Measurements from ENCODE around the gene PTH1R.

DNA sequence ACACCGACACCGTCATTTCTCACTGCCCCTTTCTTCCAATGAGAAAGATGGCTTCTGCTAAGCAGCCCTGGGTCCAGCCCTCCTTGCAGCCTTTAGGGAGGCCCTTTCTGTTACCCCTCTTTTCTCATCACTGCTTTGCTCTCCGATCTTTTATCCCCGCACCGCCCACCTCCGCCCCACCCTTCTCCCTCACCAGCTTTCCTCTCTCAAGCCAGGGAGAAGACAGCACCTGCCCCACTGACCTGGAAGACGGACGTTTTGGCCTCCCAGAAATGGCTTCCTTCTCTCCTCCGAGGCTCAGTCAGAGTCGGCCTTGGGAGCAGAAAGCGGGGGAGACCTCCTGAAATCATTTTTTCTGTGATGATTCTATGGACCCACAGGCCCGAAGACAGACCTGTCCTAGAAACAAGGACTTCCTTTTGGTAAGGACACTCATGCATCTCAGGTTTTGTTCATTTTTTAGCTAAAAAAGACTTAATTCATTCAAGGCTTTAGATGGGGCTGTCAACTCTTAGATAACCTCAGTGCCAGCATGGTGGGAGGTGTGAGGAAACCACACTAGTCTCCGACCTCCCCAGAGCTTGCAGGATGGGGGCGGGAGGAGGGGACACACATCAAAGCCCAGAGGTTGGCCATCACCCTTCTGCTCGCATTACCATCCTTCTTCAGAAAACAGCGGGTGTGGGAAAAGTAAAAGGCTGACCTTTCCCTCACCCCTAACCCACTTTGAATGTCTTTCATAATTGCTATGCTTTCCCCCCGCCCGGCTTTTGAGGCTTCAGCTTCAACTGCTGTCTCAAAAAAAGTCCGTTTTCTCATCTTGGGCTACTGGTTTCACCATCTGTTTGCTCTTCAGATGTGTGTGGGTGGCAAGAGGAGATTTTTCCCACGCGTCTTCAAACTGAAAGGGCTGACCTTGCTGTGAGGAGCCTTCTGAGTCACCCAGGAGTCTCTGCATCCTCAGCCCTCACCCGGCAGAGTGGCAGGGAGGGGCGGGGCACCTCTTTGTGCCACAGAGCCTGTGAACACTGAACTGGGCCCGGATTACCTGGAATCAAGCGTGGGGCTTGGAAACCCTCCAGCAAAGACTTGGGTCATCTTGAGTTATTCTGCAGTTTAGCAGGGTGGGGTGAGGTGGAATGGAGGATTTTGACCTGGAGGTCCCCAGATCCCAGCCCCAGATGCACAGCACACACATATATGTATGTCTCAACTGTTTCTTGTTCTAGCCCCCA, 27.7 kb upstream of the CXCR6 start:
- PRO-cap, 2 experiments = no peak in any of the 2 experiments

GRCh38 chr3:46090053-46090735, 62.9 kb upstream of the XCR1 start:
- PRO-cap, 2 experiments = no peak in any of the 2 experiments

GRCh38 chr3:46222510-46222963, 14.4 kb upstream of the CCR1 start:
- PRO-cap, 2 experiments = no peak in any of the 2 experiments

DNA sequence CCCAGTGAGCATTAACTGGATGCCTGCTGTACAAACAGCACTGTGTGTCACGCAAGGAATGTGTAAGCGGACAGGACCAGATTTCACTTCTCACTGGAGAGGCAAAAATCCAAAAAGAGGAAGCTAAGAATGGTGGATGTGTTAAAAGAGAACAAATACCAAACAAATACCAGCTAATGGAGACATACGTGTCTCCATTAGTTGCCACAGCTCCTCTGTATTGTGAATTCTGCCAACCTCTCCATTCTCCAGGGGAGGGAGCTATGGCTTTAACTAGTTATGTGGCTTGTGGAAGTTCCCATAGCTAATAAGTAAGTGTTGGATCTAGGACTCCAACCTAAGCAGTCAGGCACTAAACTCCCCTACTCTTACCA, 2.6 kb downstream of the LTF start:
- PRO-cap, 2 experiments = no peak in any of the 2 experiments

DNA sequence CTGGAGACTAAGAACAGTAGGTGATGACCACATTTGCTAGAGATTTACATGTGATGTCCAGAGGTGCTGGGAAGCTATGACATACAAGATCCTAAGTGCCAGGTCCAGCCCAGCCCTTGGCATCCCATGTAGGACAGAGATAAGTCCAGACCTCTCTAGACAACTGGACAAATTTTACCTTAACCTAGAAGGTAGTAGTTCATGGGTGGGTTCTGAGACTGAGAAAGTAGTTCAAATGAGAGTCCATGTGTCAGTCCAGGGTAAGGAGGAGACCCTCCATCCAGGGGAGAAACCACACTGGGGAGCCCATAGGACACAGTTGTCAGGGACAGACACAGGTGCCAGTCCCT, 6.2 kb downstream of the LRRC2 start:
- PRO-cap, 2 experiments = no peak in any of the 2 experiments

- PRO-cap, 2 experiments = no peak in any of the 2 experiments
These were observed 8.7 kb downstream of the TDGF1 start for GRCh38 chr3:46585958-46586980.

- PRO-cap, 2 experiments = no peak in any of the 2 experiments
These were observed 990 bp upstream of the MYL3 start for GRCh38 chr3:46864273-46864594.

DNA sequence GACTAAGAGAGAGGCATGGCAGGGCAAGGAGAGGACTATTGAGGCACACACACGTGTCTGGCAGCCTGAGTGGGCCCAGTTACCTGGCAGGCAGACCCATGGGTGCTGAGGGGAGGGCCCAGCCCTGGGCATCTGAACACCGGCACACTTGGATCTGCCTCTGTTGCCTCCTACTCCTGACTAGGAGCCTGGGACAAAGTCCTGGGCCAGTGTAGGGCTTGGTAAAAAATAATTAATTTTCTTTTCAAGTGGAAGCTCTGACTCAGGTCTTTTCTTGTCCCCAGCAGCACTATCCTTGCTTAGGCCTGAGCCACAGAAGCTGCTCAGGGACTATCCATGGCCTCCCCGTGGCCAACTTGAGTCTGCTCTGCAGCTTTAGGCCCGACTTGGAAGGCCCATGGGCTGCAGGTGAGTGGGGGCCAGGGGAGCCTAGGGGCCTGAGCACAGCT, at the start of gene PTH1R:
TSS of gene PTH1R (plus strand) at position 286 of the 449 bp plus-strand sequence.
- PRO-cap, 2 experiments = no peak in any of the 2 experiments

DNA sequence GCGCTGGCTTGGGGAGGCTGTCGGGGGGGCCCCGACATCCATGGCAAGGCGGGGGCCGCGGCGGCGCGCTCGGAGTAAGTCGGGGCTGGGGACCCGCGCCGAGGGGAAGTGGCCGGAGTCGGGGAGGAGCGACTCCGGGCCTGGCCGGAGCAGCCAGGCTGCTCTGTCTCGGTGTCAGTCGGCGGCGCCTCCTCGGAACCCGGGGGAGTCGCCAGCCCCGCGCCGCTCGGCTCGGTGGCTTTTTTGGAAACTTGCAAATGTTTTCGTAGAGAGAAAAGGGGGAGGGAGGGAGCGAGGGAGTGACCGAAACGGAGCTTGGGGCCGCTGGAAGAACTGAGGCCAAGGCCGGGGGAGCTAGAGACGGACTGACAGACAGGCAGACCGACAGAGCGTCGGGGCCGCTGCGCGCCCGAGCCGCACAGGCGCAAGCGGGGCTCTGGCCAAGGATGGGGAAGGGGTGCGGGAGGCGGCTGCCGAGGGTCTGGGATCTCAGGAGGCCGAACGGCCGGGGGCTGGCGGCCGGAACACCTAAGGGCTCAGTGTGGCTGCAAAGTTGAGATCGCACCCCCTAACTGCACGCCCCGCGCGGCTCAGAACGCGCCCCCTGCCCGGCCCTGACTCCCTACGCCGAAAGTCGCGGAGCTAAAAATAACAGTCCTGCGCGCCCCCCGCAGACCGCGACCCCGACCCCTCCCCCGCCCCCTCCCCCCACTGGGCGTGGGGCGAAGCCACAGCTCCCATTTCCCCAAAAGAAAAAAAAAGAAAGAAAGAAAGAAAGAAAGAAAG, 5.1 kb downstream of the PTH1R start:
- PRO-cap, 2 experiments = no peak in any of the 2 experiments

GRCh38 chr3:46891927-46892855, 14.7 kb downstream of the PTH1R start:
- PRO-cap, 2 experiments = no peak in any of the 2 experiments

- PRO-cap, 2 experiments = no peak in any of the 2 experiments
These were observed 15.5 kb downstream of the PTH1R start for GRCh38 chr3:46892998-46893428.

DNA sequence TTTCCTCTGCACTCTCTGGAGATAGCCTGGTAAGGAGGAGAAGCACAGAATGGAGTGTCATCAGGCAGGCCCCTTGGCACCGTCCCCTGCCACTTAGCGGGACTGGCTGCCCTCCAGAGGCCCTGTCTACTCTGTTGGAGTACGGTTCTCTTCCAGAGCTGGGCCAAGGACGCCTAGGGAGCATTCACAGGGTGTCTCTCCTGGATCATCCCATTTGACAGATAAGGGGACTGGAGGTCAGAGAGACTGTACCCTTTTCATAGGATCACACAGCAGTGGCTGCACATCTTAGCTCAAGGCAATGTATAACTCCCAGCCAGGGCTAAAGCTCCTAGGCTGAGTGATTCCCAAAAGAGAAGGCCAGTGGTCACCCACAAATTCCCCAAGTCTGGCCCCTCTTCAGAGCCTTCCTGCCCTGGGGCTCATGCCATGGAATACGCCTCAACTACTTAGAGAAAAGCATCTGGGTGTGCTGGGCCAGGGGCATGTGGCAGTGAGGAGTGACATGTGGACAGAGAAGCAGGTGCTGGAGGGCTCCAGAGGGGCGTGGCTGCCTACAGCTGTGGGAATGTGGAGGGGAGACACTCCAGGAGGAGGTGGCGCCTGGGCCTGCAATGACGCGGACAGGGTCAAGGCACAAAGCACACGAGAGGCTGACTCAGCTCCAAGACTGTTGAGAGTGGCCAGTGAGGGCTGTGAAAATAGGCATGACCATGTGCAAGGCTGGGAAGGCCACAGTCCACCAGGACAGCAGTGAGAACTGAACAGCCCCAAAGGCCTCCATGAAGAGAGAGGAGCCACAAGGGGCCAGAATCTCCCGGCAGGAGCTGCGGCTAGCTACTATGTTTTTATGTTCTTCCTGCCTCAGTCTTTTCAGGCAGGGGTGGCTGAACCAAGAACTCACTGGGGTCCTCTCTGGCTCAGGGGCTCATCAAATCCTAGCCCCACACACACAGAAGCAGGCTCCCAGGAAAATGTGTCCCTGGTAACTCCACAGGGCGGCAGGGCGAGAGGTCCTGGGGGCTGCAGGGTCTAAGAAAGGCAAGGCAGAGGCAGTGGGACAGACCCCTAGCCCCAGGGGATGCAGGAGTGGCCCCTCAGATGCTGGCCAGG, 48.5 kb downstream of the PTH1R start:
- PRO-cap, 2 experiments = no peak in any of the 2 experiments

DNA sequence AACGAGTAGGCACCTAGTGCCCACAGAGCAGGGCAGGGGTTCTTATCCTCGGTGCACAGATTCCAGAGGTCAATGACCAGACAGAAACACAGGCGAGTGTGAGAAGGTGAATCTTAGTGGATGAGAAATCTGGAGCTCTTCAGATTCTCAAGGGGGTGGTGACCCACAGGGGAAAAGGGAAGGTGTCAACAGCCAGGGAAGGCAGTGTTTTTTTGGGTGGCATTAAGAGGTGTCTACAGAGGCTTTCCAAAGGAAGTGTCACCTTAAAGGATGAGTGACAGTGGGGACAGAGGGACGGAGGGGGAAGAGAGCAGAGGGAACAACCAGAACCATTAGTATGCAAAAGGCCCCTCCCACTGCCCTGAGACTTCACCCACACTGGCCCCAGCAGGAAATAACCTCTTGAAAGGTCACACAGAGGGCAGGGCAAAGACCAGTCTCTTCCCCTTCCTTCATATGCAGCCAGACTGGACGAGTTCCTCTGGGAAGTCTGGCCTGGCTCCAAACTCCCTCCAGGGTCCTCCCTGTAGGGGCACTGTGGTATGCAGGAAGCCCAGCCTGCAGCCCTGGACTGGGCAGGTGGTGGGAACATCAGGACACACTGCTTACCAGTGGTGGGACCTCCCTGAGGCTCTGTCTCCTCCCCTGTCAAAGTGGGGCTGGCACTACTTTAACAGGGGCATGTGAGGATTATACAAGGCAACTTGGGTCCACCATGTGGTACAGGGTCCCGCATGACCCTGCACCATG, 27.4 kb downstream of the CCDC12 start:
- PRO-cap, 2 experiments = no peak in any of the 2 experiments

- PRO-cap, 2 experiments = no peak in any of the 2 experiments
These were observed 9.7 kb downstream of the NBEAL2 start for GRCh38 chr3:46988705-46989940.

DNA sequence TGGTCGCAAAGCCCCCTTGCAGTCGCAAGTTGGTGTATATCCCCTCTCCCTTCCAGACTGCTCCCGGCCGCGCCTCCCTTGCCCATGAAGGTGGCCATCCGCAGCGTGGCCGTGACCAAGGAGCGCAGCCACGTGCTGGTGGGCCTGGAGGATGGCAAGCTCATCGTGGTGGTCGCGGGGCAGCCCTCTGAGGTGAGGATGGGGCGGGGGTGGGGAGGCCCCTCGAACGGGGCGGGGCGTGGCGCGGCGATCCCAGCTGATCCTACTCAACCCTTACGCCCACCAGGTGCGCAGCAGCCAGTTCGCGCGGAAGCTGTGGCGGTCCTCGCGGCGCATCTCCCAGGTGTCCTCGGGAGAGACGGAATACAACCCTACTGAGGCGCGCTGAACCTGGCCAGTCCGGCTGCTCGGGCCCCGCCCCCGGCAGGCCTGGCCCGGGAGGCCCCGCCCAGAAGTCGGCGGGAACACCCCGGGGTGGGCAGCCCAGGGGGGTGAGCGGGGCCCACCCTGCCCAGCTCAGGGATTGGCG, 29.5 kb downstream of the NBEAL2 start:
- PRO-cap, 2 experiments = no peak in any of the 2 experiments

DNA sequence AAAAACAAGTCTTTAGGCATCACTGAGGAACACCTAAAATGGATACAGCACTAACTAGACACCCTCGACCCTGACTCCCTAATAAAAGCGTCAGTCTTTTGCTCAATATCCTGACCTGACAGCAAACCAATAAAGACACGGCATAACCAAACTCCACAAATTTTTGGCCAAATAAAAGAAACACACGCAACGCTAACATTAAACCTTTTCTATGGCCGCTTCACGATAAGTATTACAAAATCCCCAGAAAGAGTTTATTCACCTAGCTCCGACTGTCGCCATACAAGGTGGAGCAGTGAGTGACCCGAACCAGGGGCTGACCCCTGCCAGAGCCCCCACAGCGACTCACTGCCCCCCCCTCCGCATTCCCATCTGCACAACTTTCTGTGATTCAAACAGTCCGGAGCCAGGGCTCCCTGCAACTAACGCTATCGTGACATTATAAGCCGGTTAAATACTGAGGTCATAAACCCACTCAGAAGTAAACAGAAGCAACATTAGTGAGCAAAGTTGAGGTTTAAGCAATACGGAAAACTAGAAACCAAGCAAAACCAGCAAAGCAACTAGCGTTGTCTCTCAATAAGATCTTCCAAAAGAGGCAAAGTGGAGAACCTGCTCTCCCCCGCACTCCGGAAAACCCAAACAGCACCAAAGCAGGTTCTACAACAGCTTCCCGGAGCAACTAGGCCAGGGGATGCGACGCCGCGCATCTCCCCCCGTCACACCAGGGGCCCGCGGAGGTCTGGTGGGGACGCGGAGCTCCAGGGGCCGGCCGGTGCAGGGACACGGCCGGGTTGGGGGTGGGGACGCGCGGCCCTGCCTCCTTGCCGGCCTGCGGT, 711 bp downstream of the SCAP start:
- PRO-cap, 2 experiments = peak in 1 of 2 experiments; most common plus-strand start position 398 of the sequence (in 1); most common minus-strand start position 427 of the sequence (in 1)

GRCh38 chr3:47582475-47583087, 3.9 kb upstream of the CSPG5 start:
- PRO-cap, 2 experiments = no peak in any of the 2 experiments

DNA sequence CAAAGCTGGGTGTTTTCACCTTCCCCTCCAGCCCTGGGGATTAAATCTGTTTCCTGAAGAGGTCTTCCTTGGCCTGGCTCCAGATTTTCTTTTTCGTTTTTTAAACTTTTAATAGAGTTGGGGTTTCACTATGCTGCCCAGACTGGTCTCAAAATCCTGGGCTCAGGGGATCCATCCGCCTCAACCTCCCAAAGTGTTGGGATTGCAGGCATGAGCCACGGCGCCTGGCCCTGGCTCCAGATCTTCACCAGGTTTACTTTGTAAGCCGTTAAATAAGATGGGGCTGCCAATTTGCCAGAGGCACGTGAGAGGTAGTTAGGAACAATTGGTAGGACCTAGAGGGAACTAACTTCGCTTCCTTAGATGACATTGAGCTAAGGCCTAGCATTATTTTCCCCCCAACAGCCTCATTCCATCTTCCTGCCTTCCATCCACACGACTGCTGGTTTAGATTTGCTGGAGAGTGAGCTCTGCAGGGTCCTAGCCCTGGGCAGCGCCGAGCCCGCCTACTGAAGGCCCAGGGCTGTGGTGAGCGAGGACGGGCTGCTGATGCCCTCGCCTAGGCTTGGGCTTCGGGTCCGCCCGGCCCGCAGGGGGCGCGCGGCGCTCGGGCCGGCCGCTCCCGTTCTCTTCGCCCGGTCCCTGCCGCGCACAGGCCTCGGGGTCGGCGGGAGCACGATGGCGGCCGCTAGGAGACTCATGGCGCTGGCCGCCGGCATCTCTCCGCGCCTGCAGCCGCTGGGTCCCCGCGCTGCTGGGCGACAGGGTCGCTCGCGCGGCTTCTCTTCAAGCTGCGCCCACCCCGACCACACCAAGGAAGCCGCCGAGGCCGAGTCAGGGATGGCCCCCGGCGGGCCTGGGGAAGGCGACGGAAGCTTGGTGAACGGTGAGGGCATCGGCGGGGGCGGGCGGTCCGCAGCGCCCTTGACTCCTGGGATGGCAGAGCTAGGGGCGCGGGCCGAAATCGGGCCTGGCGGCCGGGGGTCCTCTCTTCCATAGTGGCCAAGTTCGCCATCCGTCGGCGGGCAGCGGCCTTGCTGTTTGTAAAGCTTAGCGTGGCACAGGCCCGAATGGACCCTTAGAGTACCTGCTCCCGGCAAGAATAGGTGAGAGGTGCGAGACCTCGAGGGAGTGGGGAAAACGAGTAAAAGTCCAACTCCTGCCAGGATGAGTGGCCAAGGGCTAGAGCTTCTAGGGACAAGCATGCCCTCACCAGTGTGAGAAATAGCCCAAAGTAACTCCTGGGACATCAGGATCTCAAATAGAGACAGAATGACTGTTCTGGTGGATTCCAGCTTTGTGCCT, 21.9 kb downstream of the DHX30 start:
- PRO-cap, 2 experiments = peak in 2 of 2 experiments; most common plus-strand start position 654 of the sequence (in 2); most common minus-strand start position 511 of the sequence (in 2)

DNA sequence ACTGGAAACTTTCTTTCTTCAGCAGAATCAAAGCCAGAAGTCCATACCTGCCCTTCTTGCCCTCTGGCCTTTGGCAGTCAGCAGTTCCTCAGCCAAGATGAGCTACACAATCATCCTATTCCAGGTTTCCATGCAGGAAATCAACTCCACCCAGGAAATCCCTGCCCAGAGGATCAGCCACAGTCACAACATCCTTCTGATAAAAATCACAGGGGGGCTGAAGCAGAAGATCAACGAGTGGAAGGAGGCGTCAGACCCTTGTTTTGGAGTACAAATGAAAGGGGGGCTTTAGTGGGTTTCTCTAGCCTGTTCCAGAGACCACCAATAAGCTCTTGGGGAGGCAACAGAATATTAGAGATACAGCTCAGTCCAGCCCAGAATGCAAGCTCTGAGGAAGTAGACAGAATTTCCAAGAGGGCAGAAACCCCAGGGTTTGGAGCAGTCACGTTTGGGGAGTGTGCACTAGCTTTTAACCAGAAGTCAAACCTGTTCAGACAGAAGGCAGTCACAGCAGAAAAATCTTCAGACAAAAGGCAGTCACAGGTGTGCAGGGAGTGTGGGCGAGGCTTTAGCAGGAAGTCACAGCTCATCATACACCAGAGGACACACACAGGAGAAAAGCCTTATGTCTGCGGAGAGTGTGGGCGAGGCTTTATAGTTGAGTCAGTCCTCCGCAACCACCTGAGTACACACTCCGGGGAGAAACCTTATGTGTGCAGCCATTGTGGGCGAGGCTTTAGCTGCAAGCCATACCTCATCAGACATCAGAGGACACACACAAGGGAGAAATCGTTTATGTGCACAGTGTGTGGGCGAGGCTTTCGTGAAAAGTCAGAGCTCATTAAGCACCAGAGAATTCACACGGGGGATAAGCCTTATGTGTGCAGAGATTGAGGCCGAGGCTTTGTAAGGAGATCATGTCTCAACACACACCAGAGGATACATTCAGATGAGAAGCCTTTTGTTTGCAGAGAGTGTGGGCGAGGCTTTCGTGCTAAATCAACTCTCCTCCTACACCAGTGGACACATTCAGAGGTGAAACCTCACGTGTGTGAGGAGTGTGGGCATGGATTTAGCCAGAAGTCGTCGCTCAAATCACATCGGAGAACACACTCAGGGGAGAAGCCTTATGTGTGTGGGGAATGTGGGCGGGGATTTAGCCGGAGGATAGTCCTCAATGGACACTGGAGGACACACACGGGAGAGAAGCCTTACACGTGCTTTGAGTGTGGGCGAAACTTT, 27.4 kb downstream of the ZNF589 start:
- PRO-cap, 2 experiments = peak in 2 of 2 experiments; most common plus-strand start position 802 of the sequence (in 2); most common minus-strand start position 488 of the sequence (in 1)

- PRO-cap, 2 experiments = no peak in any of the 2 experiments
These were observed 11.9 kb downstream of the PLXNB1 start for GRCh38 chr3:48417655-48418784.